Pericardium fibroblast (primary cell): ENCODE measurements around the genes KMO and PLD5.

GRCh38 chr1:238485035-238485475, 594.3 kb upstream of the ZP4 start:
- RAMPAGE, long total RNA = no peak

DNA sequence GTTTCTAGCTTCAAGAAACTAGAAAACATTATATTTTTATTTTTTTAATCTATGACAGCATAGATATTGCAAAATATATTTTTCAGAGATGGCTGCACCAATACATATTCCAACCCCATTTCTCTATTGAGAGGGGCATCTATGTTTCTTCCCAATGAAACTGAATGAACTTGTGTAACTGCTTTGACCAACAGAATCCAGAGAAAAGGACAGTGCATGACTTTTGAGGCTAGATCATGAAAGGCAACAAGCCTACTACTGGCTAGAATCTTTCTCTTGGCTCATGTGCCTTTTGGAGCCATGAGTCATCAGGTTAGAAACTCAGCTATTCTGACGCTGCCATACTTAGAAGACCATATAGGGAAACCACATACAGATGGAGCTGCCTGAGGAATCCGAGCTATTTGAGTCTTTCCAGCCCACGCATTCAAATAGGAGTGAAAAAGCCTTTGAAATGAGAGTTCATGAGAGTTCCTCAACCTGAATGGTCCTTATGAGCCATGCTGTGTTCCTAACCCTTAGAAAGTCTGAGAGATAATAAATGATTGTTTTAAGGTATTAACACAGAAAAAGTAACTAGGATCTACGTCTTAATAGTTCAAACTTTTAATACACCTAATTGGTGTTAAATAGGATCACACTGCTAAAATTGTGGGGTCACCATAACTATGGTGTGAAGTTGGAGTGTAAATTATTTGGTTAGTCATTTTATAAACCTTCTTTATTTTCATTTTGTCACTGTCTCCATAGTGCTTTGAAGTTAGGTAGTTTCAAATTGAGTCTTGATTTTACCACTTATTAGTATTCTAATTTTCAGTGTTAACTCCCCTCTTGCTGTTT, 738.4 kb upstream of the CHRM3 start:
- RAMPAGE, long total RNA = no peak

- RAMPAGE, long total RNA = no peak
Observed at GRCh38 chr1:239212919-239213439, 173.4 kb upstream of the CHRM3 start.

GRCh38 chr1:239997752-239998426, 93.8 kb upstream of the FMN2 start:
- RAMPAGE, long total RNA = no peak

- RAMPAGE, long total RNA = no peak
Observed at GRCh38 chr1:240122822-240123299, 31.2 kb downstream of the FMN2 start.

DNA sequence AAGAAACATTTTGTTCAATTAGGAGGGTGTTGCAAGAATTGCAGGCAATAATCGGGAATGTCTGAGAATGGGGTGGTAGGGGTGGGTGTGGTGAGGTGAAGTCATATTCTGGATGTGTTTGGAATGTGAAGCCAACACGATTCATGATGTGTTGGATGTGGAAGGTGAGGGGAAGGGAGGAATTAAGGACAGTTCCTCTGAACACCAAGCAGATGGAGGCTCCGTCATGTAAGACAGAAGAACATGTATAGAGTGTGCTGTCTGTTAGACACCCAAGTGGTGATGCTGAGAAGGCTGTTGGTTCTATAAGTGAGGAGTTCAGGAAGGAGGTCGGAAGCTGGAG, 193.4 kb downstream of the FMN2 start:
- RAMPAGE, long total RNA = no peak

- RAMPAGE, long total RNA = no peak
Observed at GRCh38 chr1:240610623-240611094, 1.3 kb downstream of the GREM2 start.

DNA sequence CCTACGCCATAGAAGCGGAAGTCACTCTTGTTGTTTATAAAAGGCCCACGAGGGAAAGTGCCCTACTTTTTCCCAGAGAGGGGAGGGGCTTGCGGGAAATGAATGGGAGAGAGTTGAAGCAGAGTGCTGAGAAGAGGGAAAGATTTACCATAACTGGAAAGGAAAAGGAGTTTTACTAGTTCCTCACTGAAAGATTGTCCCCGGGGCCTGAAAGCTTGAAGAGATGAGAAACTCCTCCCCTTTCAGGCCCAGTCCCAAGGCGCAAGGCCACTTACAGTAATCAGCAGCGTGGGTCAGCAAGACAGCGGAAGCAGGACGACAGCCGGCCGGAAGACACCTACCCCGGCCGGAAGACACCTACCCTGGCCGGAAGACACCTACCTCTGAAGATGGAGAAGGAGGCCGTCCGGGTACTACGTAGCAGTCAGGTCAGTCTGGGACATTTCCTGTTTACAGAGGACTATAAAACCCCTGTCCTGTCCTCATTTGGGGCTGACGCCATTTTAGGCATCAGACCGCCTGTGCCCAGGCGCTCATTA, 222.3 kb downstream of the RGS7 start:
- RAMPAGE, long total RNA = no peak

DNA sequence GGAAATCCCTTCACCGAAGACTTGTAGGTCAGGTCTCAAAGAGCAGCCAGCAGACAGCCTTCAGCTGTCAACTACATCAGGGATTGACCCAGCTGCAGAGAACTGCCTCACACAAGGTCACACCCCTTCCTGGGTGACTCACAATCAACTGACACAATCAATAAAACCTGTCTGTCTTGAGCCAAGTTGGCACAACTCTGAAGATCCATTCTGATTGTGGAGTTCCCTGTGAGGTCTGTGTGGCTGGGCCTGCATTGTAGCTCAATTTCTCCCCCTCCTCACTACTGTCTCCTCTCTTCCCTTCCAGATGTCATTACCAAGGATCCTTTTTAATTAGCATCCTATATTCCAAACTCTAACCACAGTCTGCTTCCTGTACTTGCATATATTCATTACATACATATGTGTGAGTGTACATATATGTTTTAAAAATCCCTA, 200.4 kb downstream of the RGS7 start:
- RAMPAGE, long total RNA = no peak

DNA sequence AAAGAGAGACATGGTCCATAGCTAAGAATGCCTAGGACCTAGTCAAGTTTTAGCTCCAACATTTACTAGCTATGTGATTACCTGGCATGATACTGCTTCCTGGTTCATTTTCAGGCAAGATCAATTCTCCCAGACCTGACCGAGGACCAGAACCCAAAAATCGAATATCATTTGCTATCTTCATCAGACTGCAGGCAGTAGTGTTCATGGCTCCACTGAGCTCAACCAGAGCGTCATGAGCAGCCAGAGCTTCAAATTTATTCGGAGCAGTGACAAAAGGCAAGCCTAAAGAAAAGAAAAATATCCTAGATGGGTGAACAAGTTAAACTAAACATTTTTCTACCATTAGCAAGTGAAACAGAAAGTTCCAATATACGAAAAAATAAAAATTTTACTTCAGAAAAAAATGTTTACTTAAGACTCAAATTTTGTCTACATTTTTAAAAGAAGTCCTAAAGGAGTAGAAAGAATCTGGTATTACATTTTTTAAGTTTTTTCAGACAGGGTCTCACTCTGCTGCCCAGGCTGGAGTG, 15.5 kb downstream of the FH start:
- RAMPAGE, long total RNA = no peak

DNA sequence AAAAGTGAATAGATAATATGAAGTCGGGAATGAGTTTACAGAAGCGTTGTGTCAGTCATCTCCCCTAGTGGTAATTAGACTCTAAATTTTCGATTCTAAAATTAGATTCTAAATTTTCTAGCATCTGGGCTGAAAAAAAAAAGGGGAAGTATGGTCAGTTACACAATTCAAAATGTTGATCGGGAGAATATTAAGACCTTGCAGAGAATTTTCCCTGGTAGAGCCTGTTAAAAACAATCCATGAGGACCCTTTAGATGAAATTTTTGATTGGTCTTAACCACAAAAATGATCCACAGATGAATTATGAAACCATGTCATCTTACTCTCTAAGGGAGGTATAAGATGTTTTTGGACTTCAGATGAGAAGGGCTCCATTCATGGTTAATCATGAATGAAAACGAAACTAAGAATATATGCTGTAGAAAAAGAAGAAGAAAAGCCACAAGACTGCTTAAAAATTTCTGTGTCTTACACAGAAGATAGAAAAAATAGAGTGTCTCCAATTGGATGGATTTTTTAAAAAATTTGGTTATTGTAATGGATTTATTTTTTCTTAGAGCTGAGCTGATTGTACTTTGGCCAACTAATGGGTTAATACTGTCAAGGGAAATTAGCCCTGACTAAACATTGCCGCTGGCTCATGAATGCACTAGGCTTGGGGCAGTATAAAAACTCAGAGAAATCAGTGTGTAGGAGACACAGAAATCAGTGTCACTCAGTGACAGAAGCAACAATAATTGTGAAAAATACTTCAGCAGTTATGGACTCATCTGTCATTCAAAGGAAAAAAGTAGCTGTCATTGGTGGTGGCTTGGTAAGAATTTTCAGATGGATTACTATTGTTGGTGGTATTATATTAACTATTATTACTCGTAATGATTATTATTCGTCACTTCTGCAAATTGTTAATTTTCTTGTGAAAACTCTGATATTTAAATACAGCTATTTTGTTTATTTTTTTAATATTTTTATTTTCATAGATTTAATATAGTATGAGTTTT, at the start of gene KMO:
Gene KMO (plus strand): TSS at position 695 of the 1,002 bp plus-strand sequence.
- RAMPAGE, long total RNA = no peak

DNA sequence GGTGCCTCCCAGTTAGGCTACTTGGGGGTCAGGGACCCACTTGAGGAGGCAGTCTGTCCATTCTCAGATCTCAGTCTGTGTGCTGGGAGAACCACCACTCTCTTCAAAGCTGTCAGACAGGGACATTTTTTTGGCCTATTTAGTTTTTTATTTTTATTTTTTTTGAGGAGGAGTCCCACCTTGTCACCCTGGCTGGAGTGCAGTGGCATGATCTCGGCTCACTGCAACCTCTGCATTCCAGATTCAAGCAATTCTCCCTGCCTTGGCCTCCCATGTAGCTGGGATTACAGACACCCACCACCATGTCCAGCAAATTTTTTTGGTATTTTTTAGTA, 100.0 kb upstream of the MAP1LC3C start:
- RAMPAGE, long total RNA = no peak

GRCh38 chr1:242523857-242525073, at the start of gene PLD5:
PLD5 (minus strand) TSS chr1:242524697.
- RAMPAGE, long total RNA = no peak

DNA sequence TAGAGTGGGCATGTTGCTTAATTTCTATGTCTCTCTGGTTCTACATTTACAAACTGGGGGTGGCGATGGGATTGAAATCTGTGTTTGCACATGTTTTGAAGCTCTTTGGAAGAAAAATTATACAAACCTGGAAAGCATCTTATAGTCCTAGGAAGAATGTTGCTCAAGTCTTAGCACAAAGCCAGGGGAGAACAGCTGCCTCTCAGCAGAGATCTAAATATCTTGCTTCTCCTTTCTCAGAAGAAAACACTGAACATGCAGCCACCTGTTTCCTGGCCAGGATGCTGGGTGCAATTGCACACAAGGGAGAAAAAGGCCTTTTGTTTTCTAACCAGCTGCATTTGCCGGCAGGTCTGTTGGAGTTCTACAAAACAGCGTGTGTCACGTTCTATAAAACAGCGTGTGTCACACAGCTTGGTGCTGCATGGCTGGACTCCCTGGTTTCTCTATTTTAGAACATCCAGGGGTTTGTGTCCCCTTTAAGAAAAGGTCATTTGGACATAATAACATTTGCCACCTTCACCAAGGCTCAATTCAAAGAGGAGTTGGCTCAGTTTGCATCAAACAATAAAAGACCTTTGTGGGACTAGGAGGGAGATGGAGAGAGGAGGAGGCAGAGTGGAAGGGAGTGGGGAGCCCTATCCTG, 259.6 kb upstream of the PLD5 start:
- RAMPAGE, long total RNA = no peak

GRCh38 chr1:243248721-243249384, 6.2 kb downstream of the CEP170 start:
- RAMPAGE, long total RNA = no peak

- RAMPAGE, long total RNA = no peak
Observed at GRCh38 chr1:243454622-243454967, 198.8 kb downstream of the SDCCAG8 start.

- RAMPAGE, long total RNA = no peak
Observed at GRCh38 chr1:244067843-244068374, 16.8 kb downstream of the ZBTB18 start.

DNA sequence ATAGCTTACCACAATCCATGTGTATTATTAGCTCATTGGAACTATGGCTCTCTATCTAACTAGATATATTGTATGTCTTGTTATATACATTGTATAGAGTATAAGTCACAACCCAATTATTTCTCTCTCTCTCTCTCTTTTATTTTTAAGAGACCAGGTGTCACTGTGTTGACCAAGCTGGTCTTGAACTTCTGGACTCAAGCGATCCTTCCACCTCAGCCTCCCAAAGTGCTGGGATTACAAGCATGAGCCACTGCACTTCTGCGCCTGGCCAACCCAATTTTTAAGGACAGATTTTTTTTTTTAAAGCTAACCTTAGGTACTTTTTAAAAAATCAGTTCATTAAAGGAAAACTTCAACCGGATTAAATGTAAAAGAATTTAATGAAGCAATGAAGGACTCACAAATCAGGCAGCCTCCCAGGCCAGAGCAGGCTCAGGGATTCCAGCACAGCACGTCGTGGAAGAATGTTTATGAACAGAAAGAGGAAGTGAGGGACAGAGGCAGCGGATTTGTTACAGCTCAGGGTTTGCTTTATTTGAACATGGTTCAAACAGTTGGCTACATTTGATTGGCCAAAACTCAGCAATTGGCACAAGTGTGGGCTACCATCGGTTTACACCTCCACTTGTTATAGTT, 27.6 kb upstream of the C1orf100 start:
- RAMPAGE, long total RNA = no peak

DNA sequence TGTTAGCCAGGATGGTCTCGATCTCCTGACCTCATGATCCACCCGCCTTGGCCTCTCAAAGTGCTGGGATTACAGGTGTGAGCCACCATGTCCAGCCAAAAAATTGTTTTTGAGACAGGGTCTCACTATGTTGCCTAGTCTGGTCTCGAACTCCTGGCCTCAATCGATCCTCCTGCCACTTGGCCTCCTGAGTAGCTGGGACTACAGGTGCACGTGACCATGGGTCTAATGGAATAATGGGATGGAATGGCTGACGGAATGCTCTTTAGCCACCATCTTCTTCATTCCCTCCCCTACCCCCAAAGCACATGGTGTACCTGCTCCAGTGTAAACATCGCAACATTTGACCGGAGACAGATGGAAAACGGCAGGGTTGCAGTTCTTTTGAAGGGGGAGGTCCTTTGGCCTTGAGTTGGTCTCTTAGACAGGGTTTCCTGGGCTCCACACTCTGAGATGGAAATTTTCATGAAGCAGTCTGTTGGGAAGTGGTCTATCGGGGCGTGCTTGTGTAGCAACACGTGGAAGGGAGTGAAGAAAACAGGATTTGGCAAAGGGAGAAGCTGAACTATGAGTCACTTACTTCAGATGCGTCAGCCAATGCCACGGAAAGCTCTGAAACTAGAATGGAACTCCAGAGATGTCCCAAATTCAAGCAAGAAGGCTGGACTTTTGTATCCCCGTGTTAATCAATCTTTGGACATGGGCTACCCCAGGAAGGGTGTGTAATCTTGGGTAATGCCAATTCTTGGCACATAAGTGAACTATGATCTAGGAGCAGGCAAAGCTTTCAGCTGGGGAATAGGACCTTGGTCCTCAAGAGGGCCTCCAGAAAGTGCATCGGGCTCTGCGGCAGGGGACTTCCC, 3.6 kb upstream of the C1orf100 start:
- RAMPAGE, long total RNA = no peak

DNA sequence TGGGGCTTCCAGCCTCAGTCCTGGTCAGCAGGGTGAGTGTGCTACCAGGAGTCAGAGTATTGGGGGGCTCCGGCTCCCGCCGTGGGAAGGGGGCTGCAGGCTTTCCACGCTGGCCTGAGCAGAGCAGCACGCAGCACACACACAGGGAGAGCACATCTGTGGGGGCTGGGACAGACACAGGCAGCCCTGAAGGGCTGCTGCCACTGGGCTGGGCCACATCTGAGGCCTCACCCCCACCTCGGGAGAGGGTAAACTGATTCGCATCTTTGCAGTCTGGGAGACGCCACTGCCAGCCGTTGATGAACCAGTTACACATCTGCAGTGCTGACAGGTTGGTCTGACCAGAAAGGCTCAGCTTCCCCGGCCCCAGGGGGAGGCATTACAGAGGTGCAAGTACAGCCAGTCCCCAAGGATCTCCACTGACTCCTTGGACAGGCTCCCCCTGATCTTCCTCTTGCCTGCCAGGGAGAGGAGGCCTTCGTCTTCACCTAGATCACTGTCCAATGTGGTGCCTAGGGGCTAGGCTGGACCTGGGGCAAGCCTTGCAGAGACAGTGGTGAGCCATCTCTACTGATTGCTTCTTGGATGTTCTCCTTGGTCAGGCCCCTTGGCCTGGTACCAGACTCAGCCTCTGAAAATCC, 42.8 kb downstream of the C1orf100 start:
- RAMPAGE, long total RNA = no peak